Cytotoxic T cell (primary cell): ENCODE data around the genes SMARCC2, ANKRD52, PAN2 and MYO1A.

DNA sequence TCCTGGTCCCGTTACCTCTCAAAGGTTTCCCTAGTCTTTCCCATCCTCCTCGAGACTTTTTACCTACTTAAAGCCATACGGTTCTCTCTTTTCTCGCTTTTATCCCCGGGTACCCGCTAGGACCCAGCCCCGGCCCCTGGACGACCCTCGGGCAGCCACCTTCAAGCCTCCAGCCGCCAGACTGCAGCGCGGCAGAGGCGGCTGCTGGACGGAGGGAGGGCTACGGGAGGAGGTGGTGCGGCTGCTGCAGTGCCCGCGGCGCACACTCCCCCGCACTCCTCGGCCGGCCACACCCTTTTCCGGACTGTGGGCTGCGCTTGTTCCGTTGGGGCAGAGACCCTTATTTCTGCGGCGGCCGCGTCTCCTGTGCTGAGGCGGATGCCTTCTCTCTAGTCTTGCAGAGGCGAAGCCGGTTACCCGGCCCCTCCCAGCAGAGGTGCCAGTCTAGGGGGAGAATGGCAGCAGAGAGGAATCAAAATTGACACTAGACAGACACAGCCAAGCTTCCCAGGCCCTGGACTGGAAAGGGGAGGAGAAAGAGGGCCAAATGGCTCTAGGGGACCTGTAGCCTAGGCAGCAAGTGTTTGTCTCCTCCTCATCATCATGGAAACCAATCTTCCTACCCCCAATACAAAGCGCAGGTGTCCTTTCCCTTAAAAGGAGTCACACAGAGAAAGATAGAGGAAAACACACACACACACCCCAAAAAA is 1.2 kb downstream of the ESYT1 start:
- PRO-cap, 2 experiments: peak in 2 of 2 experiments; most common plus-strand start position 442 of the sequence (in 2); most common minus-strand start position 183 of the sequence (in 2)

DNA sequence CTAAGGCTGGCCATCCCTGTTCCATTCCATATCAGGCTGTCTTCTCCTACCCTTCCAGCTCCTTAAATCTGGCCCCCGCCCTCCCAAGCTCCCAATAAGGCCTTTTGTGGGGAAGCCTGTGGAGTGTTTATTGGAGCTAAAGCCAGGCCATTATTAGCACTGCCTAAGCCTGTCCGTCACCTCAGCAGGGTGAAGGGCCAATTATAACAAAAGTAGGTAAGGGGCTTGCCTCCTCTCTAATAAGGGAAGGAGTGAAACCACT is 3.6 kb downstream of the MYL6 start:
- PRO-cap, 2 experiments: no peak in any of the 2 experiments

- PRO-cap, 2 experiments: peak in 2 of 2 experiments; most common plus-strand start chr12:56189382 (in 1); most common minus-strand start chr12:56189473 (in 2)
Measured at GRCh38 chr12:56189166-56189921, at the start of gene SMARCC2. SMARCC2 (minus strand) TSS chr12:56189483.

DNA sequence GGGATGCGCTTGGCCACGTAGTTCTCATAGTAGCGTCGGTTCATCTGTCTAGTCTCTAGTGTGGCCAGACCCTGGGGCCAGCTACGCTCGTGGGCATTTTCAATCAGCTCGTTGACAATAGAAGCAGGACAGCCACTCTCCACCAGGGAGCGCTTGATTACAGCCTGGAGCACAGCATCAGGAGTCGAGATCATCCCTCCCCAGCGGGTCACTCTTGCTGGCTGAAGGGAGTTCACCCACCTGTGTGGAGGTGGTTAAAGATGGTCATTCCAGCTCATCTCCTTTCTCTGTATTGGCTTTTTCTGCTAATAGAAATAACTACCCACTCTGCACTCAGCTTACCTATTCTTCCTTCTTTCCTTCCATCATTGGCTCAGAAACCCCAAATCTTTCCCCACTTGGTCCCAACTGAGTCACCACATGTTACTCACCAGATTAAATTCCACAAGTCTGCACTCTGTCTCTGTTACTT is 15.1 kb downstream of the RNF41 start:
- PRO-cap, 2 experiments: no peak in any of the 2 experiments

GRCh38 chr12:56238169-56239204 is 8.6 kb downstream of the SLC39A5 start:
- PRO-cap, 2 experiments: no peak in any of the 2 experiments

DNA sequence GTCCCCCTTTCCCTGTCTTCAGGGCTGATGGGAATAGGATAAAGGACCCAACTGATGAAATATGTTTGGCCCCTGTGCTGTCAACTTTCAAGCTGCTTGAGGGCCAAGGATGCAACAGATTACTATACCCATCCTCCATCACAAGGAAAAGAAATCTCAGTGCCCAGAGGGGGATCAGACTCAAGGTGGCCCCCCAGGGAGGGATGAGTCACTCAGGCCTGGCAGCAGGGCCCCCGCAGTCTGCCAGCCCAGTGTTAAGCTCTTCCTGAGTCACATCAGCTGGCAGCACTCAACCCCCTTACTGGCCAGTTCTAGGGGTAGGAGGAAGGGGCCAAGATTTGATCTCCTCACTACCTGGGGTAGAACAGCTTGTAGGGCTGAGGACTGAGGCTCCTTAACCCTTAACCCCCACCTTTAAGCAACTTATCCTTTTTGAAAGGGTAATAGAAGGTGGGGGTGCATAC is 1.6 kb downstream of the ANKRD52 start:
- PRO-cap, 2 experiments: no peak in any of the 2 experiments

GRCh38 chr12:56258186-56259285 is at the start of gene ANKRD52:
ANKRD52 (minus strand) TSS chr12:56258384.
- PRO-cap, 2 experiments: peak in 1 of 2 experiments; most common plus-strand start chr12:56258526 (in 1); most common minus-strand start chr12:56258368 (in 1)

DNA sequence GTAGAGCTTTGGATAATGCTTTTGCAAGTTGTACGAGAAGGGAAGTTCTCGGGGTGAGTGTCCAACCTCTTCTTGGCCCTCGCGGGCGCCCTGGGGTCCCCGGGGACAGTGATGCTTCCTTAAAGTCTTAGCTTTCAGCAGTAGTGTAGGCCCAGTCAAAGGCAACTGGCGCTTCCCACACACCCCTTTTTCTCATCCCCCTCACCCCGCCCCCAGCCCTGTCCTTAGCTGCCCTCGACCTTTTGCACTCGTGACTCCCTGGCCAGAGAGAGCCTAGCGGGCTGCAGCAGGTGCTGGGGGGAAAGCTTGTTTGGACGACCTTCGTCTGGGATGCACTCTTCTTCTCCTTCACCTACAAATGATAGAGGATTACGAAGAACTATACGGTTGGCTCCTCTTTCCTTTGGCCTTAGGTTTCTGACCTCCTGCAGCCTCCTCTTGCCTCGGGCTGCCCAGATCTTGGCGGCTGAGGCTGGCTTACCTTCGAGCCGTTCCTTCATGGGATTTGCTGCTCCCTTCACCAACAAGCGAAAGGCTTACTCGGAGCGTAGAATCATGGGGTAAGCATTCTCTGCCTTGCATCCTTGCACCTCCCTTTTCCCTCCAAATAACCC is 746 bp downstream of the COQ10A start:
- PRO-cap, 2 experiments: no peak in any of the 2 experiments

GRCh38 chr12:56314543-56315263 is 1.1 kb downstream of the CNPY2 start:
- PRO-cap, 2 experiments: no peak in any of the 2 experiments

DNA sequence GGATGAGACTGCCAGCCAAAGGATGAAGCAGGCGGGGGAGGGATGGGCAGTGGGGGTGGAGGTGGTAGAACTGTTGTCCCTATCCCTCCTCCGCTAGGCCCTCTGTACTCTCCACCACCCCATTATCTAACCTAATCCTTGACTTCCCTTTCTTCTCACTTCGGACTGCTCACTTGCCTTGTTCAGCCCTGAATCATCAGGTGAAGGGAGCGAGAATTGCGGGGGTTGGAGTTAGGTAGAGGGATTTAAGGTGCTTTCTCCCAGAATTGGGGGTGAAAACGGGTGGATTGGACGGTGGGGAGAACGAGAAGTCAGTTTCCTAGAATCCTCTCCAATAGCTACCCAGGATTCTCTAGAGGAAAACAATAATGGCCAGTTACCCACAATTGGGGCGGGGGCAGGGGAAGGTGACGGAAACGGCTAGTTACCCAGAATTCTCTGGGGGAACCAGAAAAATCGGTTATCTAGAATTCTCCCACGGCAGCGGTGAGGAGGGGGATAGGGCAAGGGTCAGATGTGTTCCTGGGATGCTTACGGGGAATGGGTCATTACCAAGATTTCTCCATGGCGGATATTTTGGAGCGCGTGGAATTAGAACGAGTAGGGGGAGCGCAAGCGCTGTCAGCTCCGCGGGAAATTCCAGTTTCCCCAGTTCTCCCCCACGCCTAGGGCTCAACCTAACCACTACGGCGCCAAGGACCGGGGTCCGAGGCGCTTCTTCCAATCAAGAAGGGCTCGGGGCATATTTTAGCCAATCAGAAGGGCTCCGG is at the start of gene PAN2:
Gene PAN2 (minus strand): TSS at position 691 of the 770 bp plus-strand sequence.
- PRO-cap, 2 experiments: peak in 2 of 2 experiments; most common plus-strand start position 383 of the sequence (in 1); most common minus-strand start position 646 of the sequence (in 2)

DNA sequence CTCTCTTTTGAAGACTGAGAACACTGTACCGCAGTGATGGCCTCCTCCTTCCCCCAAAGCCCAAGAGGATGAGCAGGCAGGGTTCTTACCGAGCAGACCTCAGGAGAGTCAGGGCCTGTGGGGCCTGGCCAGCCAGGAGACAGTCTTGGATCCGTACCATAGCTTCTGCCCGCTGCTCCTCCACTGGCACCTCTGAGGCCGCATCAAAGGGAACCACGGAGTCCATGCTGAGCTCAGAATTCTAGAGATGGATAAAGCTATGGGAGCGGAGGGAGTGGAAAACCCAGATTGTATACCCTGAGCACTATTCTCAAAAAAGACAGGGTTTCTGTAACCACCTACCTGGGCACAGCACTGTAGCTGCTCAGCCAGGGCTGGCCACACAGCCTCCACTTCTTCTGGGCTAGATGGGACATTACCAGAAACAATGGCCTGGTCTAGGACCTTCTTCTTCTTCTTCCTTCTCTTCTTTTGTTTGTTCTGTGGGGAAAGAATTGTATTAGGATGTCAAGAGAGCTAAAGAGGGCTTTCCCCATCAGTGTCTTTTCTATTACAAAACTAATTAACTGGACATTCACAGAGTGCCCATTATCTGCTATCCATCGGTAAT is 24.4 kb downstream of the TIMELESS start:
- PRO-cap, 2 experiments: no peak in any of the 2 experiments

GRCh38 chr12:56615099-56615759 is 14.9 kb downstream of the BAZ2A start:
- PRO-cap, 2 experiments: peak in 1 of 2 experiments; most common minus-strand start chr12:56615326 (in 1)

- PRO-cap, 2 experiments: no peak in any of the 2 experiments
Measured at GRCh38 chr12:56632080-56632720, 2.1 kb upstream of the BAZ2A start.

GRCh38 chr12:56688420-56689138 is 495 bp upstream of the PTGES3 start:
- PRO-cap, 2 experiments: peak in 2 of 2 experiments; most common plus-strand start chr12:56688567 (in 1); most common minus-strand start chr12:56688791 (in 1)

DNA sequence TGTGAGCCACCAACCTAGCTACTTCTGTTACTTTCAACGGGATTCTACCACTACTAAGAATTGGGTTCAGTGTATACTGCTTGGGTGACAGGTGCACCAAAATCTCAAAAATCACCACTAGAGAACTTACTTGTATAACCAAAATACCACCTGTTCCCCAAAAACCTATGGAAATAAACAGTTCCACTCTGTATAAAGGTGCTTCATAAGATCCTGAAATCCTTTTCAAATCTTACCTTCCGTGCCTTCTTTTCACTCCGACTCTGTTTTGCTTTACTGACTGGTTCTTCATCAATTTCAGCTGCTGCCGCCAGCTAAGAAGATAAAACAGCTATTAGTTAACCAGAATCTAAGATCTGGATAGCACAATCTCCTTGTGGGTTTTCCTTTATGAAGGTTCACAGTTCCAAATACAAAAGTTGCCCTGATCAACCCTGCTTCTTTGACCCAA is 10.9 kb downstream of the NACA start:
- PRO-cap, 2 experiments: no peak in any of the 2 experiments

DNA sequence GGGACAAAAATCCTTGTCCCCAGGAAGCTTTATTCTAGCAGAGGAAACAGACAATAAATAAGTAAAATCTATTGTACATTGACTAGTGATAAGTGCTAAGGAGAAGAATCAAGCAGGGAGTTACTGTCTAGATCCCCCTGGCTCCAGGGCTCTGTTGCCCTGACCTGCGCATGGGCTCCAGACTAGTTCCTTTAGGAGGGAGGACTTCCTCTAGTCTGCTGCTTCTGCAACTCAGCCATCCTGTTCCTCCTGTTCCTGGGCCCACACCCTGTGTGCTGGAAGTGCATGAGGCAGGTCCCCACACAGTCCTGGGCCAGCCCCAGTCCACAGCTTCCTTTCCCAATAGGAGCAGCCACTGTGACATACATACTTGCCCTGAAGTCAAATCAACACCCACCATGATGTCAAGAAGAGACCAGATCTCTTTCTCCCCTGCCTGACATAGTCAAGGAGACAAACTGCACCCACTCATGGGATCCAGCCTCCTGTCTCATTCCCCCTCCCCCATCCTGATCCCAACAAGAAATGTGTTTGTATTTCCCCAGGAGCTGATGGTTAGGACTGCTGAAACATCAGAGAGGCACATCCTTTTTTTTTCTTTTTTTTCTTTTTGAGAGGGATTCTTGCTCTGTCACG is 1.3 kb downstream of the SDR9C7 start:
- PRO-cap, 2 experiments: no peak in any of the 2 experiments

DNA sequence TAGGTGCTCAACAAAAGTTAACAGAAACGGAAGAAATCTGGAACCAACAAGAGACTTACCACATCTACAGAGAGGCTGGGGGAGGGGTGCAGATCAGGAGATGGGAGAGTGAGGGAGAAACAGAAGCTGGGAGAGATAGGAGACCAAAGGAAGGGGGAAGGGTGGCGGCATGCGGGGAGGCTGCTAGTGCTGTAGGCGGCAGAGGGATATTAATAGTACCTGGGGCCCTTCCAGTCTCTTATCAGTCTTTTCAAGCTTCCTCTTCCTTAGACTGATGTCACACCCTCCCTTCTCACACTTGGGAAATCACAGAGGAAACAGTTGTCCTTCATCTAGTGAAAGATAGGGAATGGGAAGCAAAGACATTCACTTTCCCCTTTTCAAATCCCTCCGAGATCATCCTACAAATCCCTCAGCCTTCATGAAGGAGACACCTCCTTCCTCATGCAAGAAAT is 6.0 kb upstream of the GPR182 start:
- PRO-cap, 2 experiments: no peak in any of the 2 experiments

- PRO-cap, 2 experiments: no peak in any of the 2 experiments
Measured at GRCh38 chr12:57049774-57050447, at the start of gene MYO1A. MYO1A (minus strand) TSS chr12:57050129.

DNA sequence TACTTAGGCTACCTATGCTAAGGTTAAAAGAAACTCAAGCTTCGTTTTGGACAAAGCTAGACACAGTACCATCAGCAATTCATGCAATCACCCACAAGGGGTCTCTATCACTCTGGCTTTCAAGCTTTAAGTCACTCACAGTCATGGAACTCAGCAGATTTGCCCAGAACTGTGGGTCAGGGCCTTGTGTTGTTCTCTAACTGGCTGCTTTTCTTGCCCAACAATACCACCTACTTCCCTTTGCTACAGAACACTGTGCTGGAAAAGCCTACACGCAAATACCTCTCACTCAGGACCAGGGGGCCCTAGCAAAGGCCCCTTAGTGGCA is 9.1 kb downstream of the NEMP1 start:
- PRO-cap, 2 experiments: no peak in any of the 2 experiments

- PRO-cap, 2 experiments: peak in 2 of 2 experiments; most common plus-strand start chr12:57087523 (in 2); most common minus-strand start chr12:57087239 (in 2)
Measured at GRCh38 chr12:57087028-57087696, 1.8 kb upstream of the NAB2 start.